Renal cortical epithelial cell (primary cell): ENCODE data around the gene GAS8.

GRCh38 chr16:89095248-89096030 is 1.8 kb downstream of the ACSF3 start:
- RRBS, result no CpG with 5 or more reads among the region's 25 CpGs

GRCh38 chr16:89156778-89157286 is 14.7 kb upstream of the CDH15 start:
- RRBS, result no CpG with 5 or more reads among the region's 15 CpGs

- RRBS, result 3% methylated on average over 47 of the region's 118 CpGs
These were observed 39.4 kb downstream of the ZNF778 start for GRCh38 chr16:89256424-89257777.

DNA sequence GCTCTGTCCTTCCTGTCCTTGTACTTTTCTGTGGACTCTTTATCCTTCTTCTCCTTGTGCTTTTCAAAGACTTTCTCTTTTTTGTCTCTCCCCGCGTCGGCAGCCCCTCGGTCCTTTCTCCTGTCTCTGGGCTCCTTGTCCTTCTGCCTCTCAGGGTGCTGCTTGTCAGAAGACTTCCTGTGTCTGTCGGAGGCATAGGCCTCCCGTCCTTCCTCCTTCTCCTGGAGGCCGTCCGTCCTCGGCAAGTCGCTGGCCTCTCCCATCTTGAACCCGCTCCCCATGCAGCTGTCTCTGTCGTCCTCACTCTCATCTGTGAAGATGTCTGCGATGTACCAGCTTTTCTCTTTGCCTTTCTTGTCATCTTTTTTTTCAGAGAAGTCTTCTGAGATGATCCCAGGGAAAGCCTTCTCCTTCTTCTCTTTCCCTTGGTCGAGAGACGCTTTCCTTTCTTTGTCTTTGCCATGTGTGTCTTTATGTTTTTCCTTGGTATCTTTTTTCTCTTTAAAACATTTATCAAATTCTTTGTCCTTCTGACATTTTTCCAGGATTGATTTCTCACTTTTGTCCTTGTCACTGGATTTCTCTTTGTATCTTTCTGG is 65.5 kb downstream of the ZNF778 start:
- RRBS, result no CpG with 5 or more reads among the region's 15 CpGs

DNA sequence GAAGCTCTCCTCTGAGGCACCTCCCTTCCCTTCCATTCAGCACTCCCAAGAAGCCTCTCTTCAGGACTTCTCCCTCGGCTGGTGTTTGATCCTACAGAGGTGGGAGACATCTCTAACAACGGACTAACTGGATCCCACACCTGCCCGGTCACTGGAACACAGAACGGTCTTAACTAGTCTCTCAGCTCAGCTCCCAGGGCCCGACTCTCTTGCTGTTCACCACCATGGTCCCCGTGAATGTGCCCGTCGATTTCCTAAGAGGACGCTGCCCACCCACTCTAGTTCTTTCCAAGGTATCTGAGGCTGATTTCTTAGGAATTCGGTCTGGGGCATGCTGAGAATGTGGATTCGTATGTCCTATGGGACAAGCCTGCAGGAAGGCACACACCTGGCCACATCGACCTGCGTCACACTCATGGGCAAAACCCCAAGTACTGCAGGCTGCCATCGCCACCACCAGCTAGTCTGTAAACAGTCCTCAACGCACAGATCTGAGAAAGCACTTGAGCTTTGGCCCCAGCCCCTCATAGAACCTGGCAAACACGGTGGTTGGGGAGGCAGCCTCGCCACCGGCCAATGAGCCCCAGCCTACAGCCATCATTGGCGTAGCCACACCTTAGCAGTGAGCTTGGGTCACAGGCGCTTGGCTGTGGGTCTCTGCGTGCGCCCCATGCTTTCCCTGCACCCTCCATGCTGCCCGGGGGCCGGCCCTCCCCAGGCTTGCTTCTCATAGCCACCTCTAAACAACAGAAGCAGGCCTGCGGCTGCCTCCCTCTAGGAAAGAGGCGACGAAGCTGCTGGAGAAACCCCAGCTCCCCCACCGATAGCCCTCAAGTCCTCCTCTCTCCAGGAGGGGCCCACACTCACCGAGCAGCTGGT is 74.9 kb downstream of the ZNF778 start:
- RRBS, result no CpG with 5 or more reads among the region's 29 CpGs

DNA sequence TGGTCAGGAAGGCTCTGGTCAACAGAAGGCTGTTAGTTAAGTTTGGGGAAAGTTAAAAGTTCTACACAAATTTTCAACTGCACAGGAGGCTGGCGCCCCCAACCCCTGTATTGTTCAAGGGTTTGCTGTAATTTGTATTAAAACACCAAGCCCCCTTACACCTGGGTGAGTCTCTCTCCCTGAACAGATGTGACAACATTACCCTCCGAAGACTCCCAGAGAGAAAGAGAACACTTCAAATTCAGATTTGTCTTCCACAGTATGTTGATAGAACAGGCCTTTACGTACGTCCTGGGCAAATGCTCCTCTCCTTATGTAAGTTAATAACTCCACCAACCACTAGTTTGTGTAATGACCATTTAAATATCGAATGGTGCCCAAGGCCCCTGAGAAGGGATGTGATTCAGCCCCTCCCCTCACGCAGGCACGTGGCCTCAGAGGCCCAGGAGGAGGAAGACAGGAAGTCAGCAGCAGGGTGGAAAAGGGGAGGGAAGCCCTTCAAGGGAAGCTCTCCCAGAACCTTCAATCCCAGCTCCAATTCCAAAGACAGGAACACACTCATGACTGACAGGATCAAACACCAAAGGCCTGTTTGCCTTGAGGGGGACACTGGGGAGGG is 104.7 kb downstream of the ZNF778 start:
- RRBS, result no CpG with 5 or more reads among the region's 7 CpGs

GRCh38 chr16:89344320-89345346 is 127.1 kb downstream of the ZNF778 start:
- RRBS, result 29% methylated on average over 4 of the region's 28 CpGs

DNA sequence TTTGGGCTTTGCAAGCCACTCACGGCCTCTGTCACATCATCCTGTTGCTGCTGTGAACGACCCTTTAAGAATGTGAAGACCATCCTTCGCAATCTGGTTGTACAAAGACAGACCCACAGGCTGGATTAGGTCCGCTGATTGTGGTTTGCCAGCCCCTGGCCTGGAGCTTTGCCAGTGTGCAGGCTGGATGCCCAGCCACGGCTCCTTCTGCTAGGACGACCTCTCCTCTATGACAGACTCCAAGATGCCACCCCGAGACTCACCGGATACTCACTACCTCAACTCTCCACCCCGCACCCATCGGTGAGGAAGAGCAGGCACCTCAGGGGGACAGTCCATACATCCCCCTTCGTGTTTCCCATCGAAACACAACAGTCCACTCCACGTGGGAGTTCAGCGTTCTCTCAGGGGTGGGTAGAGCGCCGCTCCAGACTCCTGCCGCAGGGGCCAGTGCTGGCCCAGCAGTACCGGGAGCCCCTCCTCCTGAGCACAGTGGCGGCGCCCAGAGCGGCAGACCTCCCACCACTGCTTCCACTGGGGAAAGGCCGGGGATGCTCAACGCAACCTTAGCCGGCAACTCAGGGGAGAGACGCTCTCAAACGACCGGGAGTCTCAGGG is 123.4 kb downstream of the ANKRD11 start:
- RRBS, result 55% methylated on average over 3 of the region's 27 CpGs

DNA sequence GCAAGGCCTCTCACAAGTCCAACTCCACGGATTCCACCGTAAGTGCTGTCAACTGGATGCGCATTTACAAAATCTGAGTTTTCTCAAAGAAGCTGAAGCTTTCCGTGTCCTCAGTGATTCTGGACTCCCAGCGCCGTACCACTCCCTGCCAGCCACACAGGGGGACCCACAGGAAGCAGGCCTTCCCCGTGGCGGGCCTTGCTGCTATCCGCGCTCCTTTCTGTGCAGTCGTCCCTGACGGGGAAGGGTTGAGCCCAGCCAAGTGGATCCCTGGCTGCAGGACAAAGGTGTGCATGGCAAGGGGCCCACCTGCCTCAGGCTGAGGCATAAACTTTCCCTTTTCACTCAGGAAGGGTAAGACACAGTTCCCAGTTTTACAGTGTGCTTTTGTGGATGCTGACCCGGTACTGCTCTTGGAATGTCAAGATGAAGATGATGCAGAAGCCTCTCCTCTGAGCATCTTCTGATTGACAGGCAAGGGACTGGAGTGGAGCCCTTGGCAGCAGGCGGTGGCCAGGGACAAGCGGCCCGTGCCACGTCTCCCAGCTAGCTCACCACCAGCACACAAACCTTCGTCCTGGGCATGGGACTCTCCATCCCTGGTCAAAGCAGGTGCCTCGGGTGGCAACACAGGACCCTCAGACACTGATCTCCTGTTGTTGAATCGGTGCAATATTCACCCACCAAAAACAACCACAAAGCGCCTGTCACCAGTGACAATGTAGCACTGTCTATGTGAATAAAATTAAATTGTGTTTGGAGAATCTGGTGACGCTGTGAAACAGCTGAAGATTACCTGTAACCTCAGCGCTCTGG is 92.9 kb downstream of the ANKRD11 start:
- RRBS, result no CpG with 5 or more reads among the region's 23 CpGs

DNA sequence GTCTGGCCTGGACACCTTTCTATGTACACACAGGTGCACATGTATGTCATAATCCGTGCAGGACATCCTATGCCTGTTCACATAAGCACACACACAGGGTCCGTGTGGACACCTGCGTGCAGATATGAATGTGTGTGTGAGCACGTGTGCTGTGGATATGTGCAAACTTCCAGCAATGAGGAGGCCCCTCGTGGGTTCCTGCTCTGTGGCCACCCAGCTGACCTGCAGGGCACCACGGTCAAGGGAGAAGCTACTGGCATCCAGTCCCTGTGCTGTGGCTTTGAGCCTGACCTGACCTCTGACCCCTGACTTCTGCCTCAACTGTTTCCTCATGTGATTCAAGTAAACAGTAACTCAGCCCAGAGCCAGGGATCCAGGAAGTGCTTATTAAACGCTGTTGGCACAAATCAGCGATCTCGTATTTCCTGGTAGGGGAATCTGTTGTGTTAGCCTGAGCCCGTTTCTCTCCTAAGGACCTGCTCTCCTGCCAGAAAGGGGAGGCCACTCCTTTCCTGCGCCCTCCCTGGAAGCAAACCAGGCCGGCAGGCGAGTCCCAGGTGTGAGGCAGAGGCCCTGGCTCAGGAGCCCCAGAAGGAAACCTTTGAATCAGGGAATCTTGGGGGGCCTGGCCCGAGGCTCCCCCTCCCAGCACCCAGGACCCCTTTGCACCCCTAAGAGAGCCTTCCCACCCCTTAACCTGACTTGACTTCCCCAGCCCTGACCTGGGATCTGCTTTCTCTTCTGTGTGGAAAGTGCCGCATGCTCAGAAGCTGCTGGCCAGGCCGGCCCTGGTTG is 6.6 kb downstream of the CPNE7 start:
- RRBS, result no CpG with 5 or more reads among the region's 16 CpGs

DNA sequence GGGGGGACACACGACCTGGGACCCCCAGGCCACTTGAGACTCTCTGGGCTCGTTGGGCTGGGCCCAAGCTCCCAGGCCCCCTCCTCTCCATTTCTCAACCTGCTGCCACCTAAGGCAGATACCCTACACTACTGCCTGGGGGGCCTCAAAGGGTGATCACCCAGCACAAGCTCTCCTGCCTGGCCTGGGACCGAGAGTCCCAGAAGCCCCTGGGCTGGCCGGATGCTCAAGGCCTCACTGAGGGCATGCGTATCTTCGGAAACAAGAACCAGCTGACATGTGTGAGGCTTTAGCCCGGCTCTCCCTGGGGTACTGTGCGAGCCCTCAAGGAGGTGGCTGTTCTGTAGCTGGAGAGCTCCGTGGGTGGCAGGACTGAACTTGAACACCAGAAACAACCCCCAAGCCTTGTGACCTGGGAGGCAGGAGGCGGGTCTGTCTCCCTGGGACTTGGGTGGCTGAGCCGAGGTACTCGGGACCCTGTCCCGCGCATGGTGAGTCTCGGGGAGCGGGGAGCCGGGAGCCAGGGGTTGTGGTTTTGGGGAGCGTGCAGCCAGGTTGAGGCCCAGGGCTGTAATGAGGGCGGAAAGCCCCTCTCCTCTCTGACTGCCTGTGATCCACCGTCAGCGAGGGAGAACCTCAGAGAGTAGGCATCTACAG is 7.0 kb downstream of the DPEP1 start:
- RRBS, result 52% methylated on average over 3 of the region's 21 CpGs

DNA sequence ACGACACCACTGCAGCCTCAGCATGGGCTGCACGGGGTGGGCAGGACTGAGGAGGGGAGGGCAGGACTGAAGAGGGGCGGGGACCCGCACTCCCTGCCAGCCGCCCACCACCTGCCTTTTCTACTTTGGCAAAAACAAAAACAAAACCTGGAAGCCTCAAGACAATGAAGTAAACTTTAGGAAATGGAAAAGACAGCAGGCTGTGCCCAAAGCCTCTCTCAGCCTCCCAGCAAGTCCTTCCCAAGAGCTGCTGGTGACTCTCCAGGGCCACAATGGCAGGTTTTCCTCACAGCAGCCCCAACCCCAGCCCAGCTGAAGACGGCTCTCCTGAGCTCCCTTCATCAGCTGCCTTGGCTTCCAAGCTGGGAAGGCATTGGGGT is 12.8 kb downstream of the CHMP1A start:
- RRBS, result no CpG with 5 or more reads among the region's 6 CpGs

GRCh38 chr16:89658580-89659048 is 978 bp downstream of the SPATA33 start:
- RRBS, result no CpG with 5 or more reads among the region's 15 CpGs

- RRBS, result 100% methylated on average over 1 of the region's 16 CpGs
These were observed 5.8 kb downstream of the SPATA2L start for GRCh38 chr16:89695667-89696076.

- RRBS, result no CpG with 5 or more reads among the region's 11 CpGs
These were observed 1.2 kb upstream of the SPIRE2 start for GRCh38 chr16:89827001-89827570.

- RRBS, result 2% methylated on average over 27 of the region's 55 CpGs
These were observed 510 bp downstream of the SPIRE2 start for GRCh38 chr16:89828603-89829366.

- RRBS, result no CpG with 5 or more reads among the region's 24 CpGs
These were observed 19.1 kb upstream of the TCF25 start for GRCh38 chr16:89854239-89854661.

DNA sequence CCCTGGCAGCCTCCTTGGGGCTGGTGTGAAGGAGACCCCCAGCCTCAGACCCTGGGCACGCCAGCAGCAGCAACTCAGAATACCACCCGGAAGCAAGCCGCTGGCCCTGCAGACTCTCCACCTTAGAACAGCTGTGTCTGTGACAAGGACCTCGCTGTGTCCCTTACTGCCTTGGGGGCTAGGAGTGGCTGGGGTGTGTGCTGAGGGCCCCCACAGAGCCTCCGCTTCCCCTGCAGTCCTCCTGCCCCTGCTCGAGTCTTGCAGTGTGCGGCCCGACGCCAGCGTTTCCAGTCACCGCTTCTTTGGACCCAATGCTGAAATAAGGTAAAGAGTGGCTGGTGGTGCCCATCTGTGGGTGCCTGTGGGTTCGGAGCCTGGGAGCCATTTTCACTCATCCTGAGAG is 14.8 kb upstream of the MC1R start:
- RRBS, result no CpG with 5 or more reads among the region's 12 CpGs

- RRBS, result 97% methylated on average over 1 of the region's 28 CpGs
These were observed 12.4 kb upstream of the MC1R start for GRCh38 chr16:89906168-89906696.

- RRBS, result 1% methylated on average over 28 of the region's 59 CpGs
These were observed at the start of gene GAS8 for GRCh38 chr16:90022149-90023052. Gene GAS8 (plus strand): TSS chr16:90022680.